WTC11 (cell line): ENCODE results near the gene C1orf21.

DNA sequence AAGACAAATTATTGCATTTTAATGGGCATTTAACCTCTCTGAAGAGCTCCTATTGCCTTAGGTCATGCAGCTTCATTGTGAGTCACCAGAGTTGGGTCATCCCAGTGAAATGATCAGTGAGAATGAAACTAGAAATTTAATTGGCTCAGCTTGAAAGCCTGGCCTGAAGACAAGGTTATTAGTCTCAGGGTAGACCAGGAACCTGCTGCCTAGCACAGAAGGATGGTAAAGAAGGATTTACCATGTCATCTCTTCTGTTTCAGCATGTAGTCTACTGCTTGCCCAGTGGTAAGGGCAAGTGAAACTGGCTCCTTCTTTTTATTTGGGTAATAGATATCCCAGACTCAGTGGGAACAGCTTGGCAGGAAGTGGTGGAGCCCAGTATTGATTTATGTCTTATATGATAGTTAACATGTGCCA lies 23.5 kb downstream of the LAMC2 start:
- PRO-cap, result no peak

DNA sequence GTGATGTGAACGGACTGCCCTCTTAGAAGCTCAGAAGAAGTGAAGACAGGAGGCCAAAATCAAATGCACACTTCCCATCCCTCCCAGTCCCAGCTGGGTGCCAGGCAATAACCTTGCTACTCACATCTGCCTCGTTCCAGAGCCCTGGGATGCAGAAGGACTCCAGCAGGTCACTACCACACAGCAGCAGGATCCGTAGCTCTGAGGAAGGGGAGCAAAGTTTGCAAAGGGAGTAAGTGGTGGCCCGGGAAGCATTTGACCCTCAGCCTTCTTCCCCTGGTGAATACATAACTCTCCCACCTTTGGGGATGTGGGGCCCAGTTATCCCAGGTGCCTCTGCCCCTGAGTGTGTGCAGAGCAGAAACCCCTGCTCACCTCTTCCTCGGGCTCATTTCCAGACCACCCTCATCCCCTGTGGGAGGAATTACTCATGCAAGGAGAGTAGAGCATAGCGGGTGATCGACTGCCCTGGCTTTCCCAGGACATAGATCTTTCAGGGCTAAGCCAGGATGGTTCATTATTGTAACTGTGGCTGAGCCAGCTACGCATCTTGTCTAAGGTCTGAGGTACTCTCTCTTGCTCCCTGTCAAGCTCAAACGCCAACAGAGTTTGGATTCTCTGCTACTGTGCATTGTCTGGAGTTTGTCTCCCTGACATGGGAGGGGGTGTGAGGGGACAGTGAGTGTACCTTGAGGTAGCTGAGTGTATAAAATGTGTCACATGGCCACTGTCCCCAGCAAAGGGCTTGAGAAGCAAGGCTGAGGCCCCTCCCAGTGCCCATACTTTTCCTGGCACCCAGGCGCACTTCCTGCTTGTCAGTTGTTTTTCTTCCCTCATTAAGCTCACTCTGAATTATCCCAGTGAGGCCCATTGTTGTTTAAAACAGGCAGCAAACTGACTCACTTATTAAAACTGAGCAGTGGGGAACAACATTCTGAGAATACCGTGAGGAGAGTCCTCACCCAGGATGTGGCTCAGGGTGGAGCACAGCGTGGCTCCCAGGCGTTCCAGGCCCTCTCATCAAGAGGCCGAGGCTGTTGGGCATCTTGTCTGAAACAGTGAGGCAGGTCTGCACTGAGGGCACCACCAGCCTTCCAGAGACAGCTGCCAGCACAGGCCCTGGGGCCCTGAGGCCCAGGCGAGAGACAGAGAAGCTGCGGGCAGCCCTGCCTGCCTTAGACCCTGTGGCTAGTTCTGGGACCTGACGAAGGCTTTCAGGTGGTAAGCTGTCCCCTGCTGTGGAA lies 92.8 kb downstream of the LAMC2 start:
- PRO-cap, result no peak

GRCh38 chr1:183469994-183470764 lies 2.1 kb upstream of the SMG7 start:
- PRO-cap, result bidirectional peak, plus-strand start at chr1:183470350, minus-strand start at chr1:183470211

GRCh38 chr1:183511364-183511987 lies 39.2 kb downstream of the SMG7 start:
- PRO-cap, result no peak

DNA sequence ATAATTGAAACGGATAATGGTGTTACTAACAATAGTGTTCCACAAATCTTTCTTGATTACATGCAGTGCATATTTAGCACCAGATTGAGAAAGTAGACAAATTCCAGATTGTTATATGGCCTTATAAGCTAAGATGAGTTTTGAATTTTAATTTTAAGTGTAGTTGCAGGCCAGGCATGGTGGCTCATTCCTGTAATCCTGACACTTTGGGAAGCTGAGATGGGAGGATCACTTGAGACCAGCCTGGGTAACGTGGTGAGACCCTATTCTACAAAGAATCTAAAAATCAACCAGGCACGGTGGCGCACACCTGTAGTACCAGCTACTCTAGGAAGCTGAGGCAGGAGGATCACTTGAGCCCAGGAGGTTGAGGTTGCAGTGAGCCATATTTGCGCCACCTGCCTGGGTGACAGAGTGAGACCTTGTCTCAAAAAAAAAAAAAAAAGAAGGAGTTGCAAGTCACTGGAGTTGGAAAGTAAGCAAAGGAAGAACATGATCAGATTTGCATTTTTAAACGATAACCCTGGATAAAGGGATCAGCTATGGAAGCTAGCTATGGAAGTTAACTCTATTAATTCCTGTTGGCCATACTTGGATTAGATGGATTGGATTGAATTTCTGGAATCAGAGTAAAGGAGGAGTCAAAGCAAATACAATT lies 49.3 kb downstream of the SMG7 start:
- PRO-cap, result no peak

DNA sequence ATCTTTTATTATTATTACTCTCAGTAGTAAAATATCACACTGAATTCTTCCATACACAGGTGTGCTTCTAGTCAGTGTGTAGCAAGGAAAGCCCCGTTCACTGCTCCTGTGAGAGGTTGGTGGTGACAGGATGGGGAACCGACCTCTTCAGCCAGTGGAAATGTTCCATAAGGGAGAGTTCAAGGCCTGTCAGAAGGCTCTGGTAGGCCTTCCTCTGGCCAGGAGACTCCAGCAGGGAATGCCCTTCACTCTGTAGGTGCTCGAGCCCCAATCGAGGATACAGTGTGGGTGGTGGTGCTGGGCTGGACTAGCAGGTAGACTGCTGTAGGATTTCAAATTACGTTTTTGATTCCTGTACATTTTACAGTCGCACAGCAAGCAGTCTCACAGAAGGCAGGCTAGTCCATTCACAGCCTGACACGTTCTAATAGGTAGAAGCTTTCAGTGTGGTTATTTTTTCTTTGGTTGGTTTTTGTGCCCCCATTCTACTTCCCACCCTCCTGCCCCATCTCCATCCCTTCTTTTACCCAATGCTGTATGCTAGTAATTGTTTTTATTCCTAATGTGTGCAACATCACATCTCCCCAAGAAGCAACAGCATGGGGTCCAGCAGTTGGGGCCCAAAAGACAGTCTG lies 37.8 kb downstream of the NCF2 start:
- PRO-cap, result no peak

DNA sequence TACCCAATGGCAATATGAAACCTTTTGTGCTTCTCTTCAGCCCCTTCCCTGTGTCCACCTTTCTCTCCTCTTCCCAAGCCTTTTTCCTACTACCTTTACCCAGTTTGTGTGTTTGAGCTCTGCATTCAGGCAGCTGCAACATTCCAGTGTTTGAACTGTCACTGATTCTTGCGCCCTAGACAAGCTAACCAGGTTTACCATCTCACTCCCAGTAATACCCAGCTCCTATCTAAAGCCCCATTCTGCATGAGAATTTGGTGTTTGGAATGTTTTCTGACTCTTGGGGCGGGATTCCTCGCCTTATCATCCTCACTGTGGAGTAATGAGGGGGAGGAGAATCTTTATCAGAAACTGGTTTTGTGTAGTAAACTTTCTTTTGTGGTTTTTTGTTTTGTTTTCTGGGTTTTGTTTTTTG lies 36.5 kb downstream of the NCF2 start:
- PRO-cap, result no peak

GRCh38 chr1:183566724-183567494 lies 23.4 kb downstream of the NCF2 start:
- PRO-cap, result no peak

GRCh38 chr1:183954813-183955060 lies 82.8 kb downstream of the COLGALT2 start:
- PRO-cap, result no peak

- PRO-cap, result no peak
Measured at GRCh38 chr1:184056866-184057810, 5.6 kb downstream of the TSEN15 start.

- PRO-cap, result no peak
Measured at GRCh38 chr1:184143230-184143605, 91.7 kb downstream of the TSEN15 start.

DNA sequence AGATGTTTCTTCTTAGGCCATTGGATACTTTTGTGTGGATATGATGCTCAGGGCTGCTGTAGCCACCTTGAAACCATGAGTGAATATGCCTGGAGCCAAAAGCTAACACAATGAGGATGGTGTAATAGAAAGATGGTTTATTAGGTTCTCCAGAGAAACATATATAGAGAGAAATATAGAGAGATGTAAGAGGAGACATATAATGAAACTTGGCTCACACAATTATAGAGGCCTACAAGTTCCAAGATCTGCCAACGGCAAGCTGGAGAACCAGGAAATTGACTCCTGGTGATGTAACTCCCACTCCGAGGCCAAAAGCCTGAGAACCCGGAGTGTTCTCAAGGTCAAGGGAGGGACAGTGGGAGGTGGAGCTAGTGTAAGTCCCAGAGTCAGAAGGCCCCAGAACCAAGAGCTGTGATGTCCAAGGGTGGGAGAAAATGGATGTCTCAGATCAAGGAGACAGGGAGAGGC lies 22.6 kb upstream of the C1orf21 start:
- PRO-cap, result no peak

GRCh38 chr1:184386611-184387424 lies at the start of gene C1orf21:
TSS of gene C1orf21 (plus strand) at chr1:184387029.
- PRO-cap, result bidirectional peak, plus-strand start at chr1:184387061, minus-strand start at chr1:184386675

GRCh38 chr1:184416314-184417450 lies 29.9 kb downstream of the C1orf21 start:
- PRO-cap, result no peak

GRCh38 chr1:184480522-184481088 lies 93.8 kb downstream of the C1orf21 start:
- PRO-cap, result no peak

DNA sequence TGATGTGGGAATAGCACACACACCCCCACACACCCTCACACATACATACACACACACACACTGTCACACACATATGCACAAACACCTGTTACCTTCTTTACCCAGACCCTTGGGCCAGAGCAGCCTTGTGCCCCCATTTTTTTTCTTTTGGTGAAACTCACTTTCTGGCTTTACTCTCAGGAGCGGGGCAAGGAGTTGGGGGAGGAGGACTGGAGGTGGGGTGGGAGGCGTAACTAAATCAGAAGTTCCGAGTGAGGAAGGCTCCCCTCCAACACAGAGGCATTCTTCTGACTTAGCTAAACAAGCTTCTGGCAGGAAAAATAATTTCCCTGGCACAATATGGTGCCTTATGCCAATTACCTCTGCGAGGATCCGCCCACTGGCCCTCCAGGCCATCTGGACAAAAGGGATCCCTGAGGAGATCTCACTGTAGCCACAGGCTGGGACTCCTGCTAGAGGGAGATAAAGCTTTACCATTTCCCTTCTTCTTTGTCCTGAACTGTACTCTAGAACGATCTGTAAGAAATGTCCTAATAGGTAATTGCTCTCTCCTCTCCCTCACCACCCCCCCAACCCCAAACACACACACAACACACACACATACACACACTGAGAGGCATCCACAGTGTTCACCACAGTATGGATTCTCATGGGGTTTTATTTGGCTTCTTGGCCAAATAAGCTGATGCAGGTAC lies 168.8 kb downstream of the C1orf21 start:
- PRO-cap, result no peak

DNA sequence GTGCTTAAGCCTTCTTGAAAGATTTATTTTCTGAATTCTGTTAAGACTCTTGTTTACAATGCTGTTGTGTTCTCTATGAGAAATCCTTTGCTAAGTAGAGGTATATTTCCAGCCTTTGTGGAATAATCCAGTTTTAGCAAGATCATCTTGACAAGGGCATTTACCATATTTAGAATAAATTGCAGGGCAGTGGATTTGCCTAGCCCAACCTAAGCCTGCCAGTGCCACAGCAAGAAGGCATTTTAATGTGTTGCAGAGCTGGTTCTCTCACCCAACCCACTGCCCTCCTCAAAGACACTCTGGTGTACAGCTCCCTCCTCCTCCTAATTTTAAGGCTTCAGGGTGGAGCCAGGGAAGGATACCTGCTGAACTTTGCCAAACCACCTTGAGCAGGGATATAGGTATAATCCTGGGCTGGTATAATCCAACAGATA lies 174.1 kb downstream of the C1orf21 start:
- PRO-cap, result no peak

- PRO-cap, result no peak
Measured at GRCh38 chr1:184621419-184621699, 133.3 kb downstream of the EDEM3 start.

DNA sequence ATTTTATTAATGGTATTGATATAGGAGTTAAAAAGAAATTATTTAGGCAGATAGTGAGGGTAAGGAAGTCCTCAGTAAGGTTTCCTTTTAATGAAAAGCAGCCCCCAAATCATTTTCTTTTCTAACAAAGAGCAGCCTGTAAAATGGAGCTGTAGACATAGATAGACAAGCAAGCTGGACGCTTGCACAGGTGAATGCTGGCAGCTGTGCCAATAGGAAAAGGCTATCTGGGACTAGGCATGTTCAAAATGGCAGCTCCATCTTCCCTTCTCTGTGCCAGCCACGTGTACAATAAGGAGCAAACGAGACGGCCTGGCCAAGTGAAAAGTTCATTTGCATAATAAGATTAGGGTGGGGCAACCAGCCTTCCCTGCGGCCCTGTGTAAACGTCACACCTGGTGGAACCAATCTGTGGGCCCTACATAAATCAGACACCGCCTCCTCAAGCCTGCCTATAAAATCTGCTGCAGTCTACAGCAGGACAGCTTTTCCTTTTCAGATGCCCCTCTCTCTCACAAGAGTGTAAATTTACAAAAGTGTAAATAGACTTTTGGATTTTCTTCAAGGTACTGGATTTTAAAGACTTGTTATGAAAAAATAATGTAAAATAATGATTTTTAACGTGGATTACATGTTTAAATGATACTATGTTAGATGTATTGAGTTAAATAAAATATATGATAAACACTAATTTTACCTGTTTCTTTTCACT lies 16.6 kb upstream of the EDEM3 start:
- PRO-cap, result no peak

GRCh38 chr1:184903123-184903737 lies 71.1 kb downstream of the NIBAN1 start:
- PRO-cap, result no peak